ENCODE measurements around a stretch of chr1.

DNA sequence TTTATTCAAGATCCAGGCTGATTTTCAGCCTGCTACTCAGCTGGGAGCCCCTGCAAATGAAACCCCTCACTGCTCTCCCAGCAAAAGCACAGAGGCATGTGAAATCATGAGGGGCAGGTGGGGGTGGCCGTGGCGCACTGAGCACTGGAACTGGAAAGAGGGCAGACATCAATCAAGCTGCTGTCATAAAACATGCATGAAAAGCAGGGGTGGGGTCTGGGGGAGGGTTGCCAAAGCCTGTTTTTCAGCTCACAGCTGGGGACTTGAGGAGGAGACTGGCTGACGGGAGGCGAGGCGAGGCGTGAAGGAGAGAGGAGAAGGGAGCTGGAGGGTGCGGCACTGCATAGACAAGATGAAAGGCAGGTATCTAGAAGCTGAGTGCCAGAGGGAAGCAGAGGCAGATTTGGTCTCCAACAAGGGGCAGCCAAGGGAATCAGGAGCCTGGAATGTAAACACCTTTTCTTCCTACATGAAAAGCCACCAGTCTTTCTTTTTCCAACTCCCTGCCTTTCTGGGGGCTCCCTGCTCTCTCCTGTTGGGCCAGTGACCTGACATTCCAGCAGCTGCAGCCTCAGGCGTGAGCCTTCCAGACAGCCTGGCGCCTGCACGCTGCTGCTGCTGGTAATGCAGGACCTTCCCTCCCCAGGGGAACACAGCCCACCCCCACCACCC lies 87.0 kb downstream of the NMNAT2 start:
- PRO-cap: no peak

- PRO-cap: no peak
These were observed 15.5 kb upstream of the NMNAT2 start for GRCh38 chr1:183433691-183434167.

DNA sequence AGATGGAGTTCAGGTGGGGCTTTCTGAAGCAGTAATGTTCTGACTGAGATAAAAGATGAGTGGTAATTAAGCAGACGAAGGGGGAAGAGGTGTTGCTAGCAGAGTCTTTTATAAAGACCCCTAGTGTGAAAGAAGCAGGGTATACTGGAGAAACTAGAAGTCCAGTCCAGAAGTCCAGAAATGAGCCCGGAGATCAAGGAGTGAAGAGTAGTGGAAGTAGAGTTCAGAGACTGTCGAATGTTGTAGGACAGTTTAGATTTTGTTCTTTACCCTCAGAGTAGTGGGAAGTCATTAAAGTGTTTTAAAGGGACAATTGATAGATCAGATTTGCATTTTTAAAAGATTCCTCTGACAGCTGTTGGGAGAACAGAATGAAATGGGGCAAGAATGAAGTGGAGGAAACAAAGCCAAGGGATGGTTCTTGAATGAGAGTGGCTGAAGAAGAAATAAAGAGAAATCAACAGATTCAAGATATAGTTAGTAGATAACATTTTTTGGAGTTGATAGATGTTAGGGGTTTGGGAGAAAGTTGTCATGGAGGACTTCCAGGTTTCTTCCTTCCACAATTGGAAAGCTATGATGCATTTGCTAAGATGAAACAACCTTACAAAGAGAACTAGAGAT lies 39.2 kb downstream of the SMG7 start:
- PRO-cap: no peak

- PRO-cap: no peak
These were observed 5.1 kb downstream of the RGL1 start for GRCh38 chr1:183809778-183810657.

DNA sequence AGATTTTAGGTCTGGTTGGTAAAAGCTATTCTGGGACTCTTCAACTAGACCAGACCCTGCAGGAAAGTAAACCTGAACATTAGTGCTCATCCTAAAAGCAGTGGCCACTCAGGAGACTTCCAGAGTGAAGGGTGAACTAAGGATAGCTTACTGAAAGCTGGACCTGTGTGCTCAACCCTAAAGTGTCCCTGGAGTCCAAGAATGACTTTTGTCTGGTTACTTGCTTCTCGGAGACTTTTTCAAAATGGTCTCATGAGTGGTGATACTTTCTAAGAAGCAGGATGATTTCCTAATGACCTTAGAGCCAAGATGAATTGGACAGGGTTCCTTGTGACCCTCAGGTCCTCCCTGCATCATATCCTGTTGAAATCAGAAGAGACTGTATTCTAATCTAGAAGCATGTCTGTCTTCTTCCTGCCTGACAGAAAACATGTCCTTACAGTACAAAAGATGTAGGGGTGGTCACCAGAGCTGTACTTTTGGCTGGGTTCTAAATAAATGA lies 16.7 kb downstream of the RGL1 start:
- PRO-cap: no peak

DNA sequence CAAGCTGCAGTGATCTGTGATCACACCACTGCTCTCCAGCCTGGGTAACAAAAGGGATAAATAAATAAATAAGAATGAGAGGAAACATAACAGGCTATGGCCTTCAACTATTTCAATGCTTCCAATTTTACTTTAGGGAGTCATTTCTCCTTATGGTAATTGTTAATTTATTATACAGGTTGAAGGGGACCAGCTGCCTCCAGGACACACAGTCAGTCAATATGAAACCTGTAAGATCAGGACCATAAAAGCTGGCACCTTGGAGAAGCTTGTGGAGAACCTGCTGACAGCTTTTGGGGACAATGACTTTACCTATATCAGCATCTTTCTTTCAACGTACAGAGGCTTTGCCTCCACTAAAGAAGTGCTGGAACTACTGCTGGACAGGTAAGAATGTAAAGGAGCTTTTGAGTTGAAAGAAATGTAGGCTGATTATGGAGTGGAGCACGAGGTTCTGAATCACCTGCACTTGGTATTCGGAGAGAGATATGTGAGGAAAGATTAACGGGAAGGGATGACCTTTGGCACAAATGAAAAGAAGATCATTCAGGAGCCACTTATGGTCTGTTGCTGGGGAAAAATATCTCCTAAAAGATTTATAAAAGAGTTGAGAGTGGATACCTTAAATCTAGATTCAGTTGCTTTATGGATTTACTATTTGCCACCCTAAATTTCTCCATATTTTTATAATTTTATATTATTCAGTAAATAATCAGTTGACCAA lies 42.6 kb downstream of the RGL1 start:
- PRO-cap: no peak

- PRO-cap: no peak
These were observed 91.7 kb downstream of the TSEN15 start for GRCh38 chr1:184143230-184143605.

DNA sequence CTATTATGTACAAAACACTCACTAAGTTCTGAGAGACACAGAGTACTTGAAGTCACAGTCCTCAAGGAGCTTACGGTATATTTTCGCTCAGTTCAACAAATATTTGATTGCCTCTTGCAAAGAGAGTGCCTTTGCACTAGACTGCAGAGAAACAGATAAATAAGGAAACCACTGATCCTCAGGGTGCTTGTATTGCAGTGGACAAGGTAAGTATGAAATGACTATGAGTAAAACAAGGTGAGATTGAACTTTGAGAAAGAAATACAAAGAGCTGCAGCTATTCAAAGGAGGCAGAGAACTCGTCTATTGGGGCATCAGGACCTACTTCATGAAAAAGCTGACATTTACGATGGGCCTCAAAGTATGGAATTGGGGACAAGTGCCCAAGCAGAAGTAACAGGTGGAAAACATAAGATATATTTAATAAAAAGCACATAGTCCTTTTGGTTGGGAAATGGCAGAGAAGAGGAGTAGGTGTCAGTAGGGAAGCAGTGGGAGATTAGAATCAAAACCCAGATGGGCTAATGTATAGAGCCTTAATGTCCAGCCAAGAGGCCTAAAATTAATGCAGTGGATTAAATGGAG lies 123.4 kb downstream of the C1orf21 start:
- PRO-cap: no peak

DNA sequence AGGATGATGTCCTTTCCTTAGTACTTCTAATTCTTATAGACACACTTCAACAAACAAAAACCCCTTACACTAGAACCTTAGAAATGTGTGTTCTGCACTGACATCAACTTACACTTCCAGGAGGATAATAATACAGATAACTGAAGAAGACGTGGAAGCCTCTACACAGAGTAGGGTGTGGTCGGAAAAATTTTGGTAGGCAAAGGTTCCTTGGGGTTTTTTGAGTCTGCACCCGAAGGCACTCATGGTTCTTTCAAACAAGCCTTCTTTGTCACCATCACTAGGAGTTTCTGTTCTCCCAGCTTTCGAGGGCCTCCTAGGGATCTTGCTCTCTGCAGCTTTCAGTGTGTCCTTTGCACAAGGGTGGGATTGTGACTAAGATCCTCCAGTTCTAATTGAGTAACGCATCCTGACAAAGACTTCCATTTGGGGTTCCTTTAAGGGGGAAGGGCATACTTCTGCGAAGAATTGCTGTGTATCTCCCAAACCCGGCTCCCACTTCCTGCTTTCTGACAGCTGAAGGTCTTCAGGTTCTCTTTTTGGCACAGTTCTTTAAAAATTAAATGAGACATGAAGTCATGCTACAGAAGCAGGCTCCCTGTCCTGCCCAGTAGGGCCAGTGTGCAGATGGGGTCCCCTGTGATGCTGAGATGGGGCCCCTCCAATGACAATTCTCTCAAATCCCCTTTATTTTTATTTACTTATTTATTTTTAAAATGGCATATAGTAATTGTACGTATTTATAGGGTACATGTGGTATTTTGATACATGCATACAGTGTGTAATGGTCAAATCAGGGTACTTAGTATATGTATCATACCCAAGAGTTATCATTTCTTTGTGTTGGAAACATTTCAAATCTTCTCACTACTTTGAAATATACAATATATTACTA lies 139.3 kb downstream of the EDEM3 start:
- PRO-cap: no peak

DNA sequence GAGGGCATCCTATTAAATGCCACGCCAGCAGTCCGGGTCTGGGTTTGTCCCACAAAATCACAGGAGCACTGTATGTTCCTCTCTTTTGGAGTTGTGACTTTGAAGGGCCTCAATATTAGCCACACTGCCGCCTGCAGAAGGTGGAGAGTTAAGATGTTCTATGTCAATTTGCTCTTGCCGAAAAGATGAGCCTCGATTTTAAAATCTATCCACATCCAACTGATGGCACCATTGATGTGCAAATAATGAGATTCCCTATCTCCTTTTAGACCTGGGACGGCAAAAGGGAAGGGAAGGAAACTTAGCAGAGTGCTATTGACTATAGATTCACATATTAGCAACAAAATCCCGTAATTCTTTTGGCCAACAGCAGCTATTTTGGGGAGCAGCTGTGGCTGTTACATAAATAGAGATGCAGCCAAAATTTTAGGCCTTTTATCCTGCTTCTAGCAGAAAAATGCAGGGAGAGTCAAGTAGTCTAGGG lies 133.7 kb downstream of the EDEM3 start:
- PRO-cap: no peak

- PRO-cap: no peak
These were observed 121.8 kb downstream of the EDEM3 start for GRCh38 chr1:184632567-184633472.

GRCh38 chr1:184838615-184839177 lies 84.0 kb upstream of the EDEM3 start:
- PRO-cap: no peak

GRCh38 chr1:184883014-184883442 lies 91.3 kb downstream of the NIBAN1 start:
- PRO-cap: no peak

- PRO-cap: bidirectional peak, plus-strand start at chr1:184973800, minus-strand start at chr1:184973721
These were observed 907 bp downstream of the NIBAN1 start for GRCh38 chr1:184973303-184973898.

GRCh38 chr1:185300905-185301386 lies 16.1 kb downstream of the IVNS1ABP start:
- PRO-cap: no peak

- PRO-cap: bidirectional peak, plus-strand start at chr1:185694230, minus-strand start at chr1:185694166
These were observed 40.1 kb upstream of the HMCN1 start for GRCh38 chr1:185694038-185694637.

- PRO-cap: no peak
These were observed 227.5 kb downstream of the HMCN1 start for GRCh38 chr1:185961653-185962195.

DNA sequence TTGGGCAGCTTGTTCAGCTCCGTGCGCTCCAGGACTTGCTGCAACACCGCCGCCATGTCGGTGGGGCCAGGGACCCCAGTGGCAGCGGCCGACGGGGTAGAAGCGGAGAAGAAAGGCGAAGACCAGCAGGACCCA lies 213 bp downstream of the TPR start:
- PRO-cap: no peak

DNA sequence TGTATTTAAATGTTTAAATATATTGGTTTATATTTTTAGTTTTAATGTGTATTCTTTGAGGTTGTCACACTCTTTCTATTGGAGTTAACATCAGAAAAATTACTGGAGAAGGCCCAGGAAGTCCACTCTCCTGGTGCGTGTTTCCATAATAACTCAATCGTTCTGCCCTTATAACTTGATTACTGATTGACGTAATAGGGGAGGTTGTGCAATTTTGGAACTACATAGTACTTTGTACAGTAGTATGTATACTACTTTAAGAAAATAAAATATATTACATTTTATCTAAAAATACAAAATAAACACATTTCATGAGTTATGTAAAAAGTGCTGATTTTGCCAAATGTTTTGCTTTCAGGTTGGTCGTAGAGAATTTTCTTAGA lies 5.7 kb downstream of the PLA2G4A start:
- PRO-cap: no peak

DNA sequence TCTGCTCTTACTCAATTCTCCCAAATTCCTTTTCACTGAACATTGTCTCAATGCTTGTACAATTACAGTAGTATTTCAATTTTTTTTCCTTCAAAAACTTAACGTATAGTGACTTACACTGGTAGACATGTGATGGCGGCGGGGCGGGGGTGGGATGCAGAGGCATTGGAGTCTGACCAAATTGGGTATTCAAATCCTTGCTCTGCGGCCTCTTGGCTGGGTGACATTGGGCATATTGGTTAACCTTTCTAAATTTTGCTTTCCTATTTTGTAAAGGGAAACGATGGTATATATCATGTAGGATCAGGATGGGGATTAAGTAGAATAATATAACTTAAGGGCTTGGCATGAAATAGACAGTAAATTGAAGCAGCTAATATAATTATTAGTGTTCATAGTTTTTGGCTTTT lies 154.9 kb downstream of the PLA2G4A start:
- PRO-cap: no peak